Placental epithelial cell (primary cell): Measurements from ENCODE around the gene CEP57.

GRCh38 chr11:95790291-95790623, at the start of gene CEP57:
TSS of gene CEP57 (plus strand) at chr11:95790498.
- CAGE, long polyA plus RNA, result no peak

- CAGE, long polyA plus RNA, result no peak
These were observed 34.2 kb downstream of the CEP57 start for GRCh38 chr11:95824153-95825323.

DNA sequence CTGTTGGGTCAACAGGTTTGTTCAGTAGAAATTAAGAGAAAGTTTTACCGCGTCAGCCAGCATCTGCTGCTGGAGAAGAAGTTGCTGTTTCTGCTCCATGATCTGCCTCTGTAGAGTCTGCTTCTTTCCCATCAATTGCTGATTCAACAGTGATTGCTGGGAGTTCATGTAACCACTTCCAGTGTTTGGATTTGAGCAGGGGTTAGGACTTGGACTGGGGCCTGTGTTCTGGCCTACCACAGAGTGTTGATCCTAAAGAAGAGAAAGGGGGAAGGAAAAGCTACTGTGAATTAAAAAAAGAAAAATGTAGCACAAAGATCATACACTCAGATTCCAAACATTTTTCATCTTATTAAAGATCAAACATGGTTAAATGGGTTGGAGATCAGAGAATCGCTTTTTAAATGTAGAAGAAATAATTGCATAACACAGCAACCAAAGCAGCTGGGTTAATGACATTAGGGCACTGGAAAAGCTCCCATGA, 67.6 kb upstream of the MTMR2 start:
- CAGE, long polyA plus RNA, result no peak

DNA sequence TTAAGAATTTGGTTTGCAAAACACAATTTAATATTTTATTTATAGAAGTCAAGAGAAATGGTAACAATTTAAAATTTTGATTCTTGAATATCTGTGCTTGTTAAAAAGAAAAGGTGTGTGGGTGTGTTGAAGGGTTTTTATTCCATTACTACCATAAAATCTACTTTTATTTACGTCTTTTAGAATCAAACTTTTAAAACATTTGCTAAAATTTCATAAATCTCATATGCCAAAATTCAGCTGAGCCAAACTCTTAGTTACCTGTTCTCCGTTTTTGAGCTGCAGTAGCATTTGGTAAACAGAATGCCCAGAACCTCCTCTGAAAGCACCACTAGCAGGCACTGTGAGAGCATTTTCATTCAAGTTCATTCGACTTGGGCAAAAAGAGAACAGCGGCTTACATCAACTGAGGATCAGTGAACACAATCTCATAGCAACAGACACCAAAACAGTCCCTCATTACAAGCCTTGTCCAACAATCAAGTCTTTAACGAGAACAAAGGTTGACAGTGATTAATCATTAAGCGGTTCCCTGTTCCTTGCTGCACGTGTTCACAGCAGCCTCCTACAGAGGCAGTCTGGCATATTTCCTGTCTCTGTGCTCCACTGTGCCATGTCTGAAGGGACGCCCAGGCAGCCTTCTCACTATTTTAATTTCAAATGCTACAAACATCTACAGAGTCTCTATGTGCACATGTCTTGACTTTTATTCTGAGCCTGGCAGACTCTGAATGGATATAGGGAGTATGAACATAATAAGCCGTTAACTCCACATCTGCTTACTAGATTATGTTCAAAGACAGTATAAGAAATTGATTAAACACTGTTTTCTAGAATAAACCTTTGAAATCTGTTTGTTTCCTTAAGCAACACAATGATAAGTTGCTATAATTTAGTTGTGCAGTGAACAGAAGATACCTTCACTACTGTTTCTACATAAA, 88.2 kb upstream of the MTMR2 start:
- CAGE, long polyA plus RNA, result no peak

DNA sequence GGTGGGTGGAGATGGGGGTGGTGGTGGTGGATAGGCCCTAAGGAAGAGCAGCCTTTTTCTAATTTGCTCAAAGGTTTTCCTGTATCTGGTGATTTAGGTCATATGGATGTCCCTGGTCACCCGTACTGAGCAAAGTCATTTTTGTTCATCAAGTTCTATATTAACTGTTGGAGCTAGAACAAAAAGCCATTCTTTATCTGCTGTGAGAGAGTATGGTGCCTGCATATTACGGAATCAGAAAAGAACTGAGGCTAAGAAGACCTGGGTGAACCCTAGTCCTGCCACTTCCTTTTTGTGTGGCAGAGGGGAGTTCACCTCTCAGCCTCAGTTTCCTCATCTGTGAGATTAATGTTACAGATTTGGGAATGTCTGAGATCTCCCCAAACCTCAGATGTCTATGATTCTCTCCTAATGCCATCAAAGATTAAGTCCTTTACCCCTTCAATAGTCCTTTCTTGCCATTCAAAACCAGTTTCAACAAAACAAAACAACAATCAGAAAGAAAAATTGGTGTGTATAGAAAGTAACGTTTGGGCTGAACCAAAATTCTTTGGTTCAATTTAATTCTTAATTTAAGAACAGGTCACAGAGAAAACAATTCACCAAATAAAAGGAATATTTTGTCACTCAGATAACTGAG, 121.3 kb upstream of the MTMR2 start:
- CAGE, long polyA plus RNA, result no peak

- CAGE, long polyA plus RNA, result no peak
These were observed 148.8 kb downstream of the MAML2 start for GRCh38 chr11:96194071-96194814.

DNA sequence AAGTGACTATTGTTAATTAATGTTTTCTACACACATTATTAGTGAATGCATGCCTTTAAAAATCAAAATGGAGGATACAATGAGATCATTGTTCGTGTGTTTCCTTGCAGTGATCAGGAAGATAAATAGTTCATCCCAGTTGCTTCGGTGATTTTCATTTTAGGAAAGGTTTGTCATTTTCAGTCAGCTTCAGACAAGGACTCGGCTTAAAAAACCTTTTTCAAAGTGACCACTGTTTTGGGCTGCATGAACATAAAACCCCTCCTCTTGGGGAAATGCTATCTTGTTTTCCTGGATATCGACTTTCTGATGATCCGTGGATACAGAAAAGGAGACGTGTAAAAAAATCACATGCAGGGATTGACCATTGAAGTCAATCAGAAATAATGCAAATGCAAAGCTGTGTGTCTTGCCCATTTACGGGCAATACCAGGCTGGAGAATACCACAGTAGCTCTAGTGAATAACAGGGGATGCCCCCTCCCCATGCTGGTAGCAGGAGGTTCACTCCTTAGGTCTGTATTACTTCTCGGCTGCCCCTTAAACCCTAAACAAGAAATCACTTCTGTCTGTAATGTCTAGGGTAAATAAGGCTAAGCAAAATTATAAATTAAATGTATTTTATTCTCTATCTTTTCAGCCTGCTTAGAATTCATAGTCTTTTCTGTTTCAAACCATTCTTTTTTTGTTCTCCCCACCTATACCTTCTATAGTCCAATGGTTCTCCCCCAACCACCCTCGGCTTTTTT, 146.7 kb downstream of the MAML2 start:
- CAGE, long polyA plus RNA, result no peak

GRCh38 chr11:96246536-96246864, 96.5 kb downstream of the MAML2 start:
- CAGE, long polyA plus RNA, result no peak

DNA sequence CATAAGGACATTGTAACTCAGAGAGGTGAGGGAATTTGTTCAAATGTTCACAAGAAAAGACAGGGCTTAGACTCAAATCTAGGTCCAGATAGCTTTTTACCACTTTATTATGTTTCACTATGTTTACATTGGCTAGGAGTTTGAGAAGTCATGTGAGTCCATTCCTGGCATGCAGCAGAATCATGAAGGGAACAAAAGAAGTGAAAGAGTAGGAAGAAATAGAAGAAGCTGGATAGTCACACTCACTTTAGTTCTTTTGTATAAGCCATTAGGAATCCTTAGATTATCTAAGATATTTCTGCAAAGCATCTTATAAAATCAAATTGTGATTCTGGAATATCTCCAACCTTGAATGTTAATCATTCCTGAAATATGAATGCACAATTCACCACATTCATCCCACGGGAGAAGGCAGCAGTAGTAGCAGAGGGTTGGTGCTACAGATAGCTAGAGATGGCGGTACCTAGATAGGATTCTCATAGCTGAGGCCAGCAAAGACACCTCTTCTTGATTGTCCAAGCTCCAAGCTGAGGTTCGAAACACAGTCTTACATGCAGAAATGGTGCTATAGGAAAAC, 31.8 kb downstream of the MAML2 start:
- CAGE, long polyA plus RNA, result no peak

GRCh38 chr11:96383890-96384600, 5.7 kb downstream of the CCDC82 start:
- CAGE, long polyA plus RNA, result no peak

DNA sequence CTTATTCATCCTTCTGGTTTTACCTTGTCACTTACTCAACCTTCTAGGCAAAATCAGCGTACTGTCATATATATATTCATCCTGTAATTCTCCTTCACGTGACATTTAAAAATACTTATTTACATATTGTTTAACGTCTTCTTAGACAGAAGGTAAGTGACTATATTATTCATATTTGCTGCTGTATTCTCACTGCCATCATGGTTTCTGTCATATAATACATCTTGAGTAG, 1084.4 kb downstream of the JRKL start:
- CAGE, long polyA plus RNA, result no peak

DNA sequence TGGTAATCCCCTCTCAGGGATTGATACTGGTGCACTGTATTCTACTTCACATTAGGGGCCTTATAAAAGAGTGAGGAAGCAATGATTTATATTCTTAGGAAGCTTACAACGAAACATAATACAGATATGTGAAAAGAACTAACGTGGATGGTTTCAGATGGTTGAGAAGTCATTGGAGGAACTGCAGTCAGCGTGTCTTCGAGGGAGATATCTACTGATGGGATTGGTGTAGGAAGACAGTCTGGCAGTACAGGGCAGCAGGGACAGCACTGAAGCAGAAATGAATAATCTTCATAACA, 28.6 kb downstream of the ARHGAP42 start:
- CAGE, long polyA plus RNA, result no peak

DNA sequence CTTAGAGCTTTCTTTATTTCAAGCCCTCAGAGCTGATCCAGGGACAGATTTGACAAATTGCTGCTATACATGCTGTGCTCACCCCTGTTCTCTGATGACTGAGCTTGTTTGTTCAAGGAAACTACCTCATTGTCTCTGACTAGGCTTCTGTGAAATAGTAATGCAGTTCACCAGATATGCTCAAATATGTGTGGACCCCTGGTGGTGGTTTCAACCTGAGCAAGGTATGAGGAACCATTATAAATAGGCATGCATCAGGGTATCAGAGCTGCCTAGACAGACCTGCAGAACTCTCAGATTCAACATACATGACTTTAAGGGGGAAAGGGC, 141.2 kb downstream of the ARHGAP42 start:
- CAGE, long polyA plus RNA, result no peak

- CAGE, long polyA plus RNA, result no peak
These were observed 1.8 kb upstream of the CEP126 start for GRCh38 chr11:101912986-101913374.

- CAGE, long polyA plus RNA, result no peak
These were observed 56.3 kb downstream of the YAP1 start for GRCh38 chr11:102166438-102167152.

DNA sequence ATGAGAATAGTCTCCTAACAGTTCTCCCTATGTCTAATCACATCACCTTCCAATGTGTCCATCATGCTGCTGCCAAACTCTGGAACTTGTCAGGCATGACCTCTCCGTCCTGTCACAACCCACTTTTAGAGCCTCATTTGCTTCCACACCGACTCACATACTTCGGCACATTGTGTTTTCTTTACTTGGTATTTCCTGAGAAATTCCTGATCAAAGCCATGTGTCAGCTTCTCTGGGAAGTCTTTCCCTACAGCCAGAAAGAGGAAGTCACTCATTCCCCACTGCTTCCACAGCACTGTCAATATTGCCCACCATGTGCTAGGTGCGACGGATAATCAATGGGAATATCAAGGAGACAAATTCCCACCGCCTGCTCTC, 40.4 kb upstream of the BIRC3 start:
- CAGE, long polyA plus RNA, result no peak

GRCh38 chr11:102316475-102316972, 760 bp upstream of the BIRC3 start:
- CAGE, long polyA plus RNA, result no peak

- CAGE, long polyA plus RNA, result no peak
These were observed 50.7 kb downstream of the TMEM123 start for GRCh38 chr11:102401878-102402348.

DNA sequence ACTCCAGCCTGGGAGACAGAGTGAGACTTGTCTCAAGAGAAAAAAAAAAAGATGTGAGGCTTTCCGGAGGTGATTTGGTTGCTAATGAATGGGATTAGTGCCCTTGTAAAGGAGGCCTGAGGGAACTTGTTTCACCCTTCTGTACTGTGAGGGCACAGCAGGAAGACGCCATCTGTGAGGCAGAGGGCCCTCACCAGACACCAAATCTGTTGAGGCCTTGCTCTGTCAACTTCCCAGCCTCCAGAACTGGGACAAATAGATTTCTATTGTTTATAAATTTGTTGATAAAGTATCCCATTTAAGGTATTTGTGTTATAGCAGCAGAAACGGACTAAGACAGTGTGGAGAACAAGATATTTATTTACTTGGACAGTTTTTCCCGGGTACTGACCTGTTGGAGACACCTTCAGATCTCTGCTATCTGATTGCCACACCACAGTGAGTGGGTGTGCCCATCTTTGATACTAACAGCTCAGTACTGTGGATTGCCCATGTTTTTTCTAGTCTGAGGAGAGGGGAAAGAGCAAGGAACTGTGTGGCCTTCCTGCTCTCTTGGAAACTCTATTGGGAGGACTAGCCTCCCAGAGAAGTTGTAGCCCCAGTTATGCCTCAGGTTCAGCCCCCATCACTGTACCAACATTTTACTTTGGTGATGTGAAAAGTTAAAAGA, 2.2 kb upstream of the TMEM123 start:
- CAGE, long polyA plus RNA, result no peak

DNA sequence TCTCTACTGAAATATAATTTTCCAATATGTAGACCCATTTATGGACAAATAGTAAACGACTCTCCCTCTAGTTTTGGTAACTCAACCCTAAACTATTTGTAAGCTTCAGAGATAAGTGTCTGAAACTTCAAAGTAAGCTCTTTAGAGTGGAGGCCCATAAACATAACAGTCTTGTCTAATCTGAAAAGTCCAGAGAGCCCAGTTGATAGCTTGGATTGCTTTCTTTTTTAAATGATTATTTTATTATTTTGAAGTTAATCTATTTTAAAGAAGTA, 307.7 kb upstream of the DDI1 start:
- CAGE, long polyA plus RNA, result no peak